Monocyte (primary cell): ENCODE measurements around the gene ZNF334.

GRCh38 chr20:45947981-45949177, 13.9 kb downstream of the PCIF1 start:
- PRO-cap, 2 experiments = no peak in any of the 2 experiments

GRCh38 chr20:45952914-45953271, 18.4 kb downstream of the PCIF1 start:
- PRO-cap, 2 experiments = no peak in any of the 2 experiments

GRCh38 chr20:46020566-46020935, 8.5 kb upstream of the SLC12A5 start:
- PRO-cap, 2 experiments = no peak in any of the 2 experiments

DNA sequence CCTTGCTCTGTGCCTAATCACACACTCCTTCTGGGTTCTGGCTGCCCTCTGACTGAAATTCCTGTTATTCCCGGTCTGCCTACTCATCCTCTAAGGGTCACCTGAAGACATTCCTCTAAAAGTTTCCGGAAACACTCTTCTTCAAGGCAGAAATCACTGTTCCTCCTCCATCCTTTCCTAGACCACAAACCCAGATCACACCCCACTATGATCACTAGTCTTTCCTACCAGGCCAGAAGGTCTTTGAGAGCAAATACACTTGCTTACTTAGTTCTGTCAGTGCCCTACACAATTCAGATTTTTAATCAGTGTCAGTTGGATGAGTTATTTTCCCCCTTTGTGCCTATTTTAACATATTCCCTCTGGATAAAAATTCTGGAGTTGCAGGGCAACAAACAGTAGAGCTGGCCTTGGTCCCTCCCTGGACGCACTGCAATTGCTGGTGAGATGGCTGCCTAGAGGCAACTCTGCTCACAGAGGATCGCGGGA, 15.4 kb upstream of the SLC35C2 start:
- PRO-cap, 2 experiments = no peak in any of the 2 experiments

GRCh38 chr20:46400746-46401494, 5.5 kb downstream of the ELMO2 start:
- PRO-cap, 2 experiments = no peak in any of the 2 experiments

DNA sequence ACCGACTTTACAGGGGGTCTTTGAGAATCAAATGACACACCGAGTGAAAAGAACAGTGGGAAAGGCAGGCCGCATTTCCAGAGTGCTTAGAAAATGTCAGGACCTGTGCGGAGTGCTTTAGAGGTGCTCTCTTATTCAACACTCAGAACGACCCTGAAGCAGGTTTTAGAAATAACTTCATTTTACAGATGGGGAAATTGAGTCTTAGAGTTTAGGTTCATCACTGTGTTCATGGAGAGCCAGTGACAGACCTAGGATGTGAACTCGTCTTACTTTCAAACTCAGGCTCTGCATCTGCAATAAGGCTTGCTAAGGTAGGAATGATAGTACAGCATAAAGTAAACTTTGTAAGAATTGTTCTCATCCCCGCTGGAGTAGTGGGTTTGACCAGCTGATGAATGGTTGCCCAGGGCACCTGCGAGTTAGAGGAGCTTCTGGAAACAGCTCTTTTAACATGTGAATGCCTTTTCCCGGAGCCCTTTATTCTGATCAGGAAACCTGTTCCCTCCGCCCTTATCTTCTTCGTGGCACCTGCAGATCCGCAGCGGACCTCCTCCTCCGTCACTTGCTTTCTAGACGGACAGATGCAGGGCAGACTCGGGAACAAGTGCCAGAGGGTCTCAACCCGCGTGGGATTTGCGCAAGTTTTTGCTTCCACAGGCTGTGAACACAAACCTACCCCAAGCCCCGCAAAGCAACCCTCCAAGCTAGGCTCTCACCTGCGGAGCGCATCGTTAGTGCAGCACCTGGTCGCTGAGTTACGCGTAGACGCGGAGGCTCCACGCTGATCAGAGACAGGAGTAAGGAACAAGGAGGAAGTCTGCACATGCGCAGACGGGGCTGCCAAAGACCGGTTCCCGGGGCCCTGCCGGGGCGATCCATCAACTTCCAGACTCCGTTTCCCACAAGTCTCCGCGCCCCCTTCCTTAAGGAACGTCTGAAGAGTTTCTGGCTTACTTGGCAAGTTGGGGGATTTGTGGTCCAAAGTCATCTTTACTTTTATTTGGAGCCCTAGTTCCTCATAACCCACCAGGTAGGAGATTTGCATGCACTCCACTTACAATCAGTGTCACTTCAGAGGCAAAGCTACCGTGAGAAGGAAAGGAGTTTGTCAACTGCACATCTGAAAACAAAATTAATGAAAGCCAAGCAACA, 52.5 kb upstream of the ELMO2 start:
- PRO-cap, 2 experiments = no peak in any of the 2 experiments

GRCh38 chr20:46512804-46513859, at the start of gene ZNF334:
TSS of gene ZNF334 (minus strand) at chr20:46513559.
- PRO-cap, 2 experiments = no peak in any of the 2 experiments

GRCh38 chr20:46895213-46895511, 519 bp downstream of the EYA2 start:
- PRO-cap, 2 experiments = no peak in any of the 2 experiments

DNA sequence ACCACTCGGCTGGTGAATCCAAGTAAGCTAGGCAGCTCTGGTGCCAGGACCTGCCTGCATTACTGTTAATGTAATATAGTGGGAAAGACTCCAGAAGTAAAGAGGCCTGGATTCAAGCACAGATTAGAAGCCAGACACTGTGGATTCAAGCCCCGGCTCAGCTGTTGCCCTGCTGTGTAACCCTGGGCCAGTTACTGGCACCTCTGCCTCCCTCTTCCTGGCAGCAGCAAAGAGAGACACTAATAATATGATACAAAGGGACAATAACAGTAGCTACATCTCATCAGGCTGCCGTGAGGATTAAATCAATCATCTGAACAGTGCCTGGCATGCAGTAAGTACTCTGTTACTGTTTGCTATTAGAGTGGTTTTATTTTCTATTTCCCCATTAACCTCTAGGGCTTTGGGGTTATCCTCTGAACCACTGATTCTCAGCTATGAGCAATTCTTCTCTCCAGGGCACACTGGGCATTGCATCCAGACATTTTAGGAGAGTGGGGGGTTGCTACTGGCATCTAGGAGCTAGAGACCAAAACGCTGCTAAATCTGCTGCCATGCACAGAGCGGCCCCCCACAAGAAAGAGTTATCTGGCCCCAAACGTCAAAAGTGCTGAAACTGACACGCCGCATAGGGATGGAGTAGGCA, 92.9 kb downstream of the ZMYND8 start:
- PRO-cap, 2 experiments = no peak in any of the 2 experiments

DNA sequence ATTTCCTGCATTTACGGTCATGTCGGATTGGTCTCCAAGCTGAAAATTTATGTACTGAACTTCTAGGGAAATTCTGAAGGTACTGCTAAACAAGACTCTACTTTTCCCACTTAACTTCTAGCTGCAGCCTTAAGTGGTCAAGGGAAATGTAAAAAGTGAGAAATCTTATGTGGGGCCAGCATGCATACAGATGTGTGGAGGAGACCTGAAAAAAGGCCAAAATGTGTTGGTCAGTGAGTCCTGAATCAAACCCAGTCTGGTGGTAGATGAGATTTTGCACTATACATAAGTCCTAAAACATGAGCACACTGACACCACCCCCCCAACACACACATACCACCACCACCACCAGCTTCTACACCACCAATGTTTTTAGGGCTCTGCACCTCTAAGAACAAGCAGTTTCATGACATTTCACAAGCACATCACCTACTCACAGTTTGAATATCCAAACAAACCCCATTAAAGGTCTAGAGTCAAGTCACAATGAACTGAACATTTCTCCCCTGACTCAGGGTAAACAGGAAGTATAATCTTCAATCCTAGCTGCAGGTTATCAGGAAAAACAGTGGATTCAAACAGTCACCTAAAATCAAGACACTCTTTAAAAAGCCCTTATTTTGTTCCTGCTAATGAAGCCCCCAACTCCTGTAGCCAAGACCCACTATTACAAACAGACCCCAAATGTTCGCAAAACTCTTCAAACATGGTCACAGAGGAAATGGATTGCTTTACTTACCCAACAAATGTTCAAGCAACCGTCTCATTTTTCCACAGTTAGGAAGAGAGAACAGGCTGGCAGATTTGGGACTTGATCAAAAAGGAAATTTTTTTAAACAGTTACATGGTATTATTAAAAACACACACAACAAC, 1.6 kb downstream of the ZMYND8 start:
- PRO-cap, 2 experiments = no peak in any of the 2 experiments

GRCh38 chr20:47468289-47468858, 33.3 kb upstream of the NCOA3 start:
- PRO-cap, 2 experiments = no peak in any of the 2 experiments

DNA sequence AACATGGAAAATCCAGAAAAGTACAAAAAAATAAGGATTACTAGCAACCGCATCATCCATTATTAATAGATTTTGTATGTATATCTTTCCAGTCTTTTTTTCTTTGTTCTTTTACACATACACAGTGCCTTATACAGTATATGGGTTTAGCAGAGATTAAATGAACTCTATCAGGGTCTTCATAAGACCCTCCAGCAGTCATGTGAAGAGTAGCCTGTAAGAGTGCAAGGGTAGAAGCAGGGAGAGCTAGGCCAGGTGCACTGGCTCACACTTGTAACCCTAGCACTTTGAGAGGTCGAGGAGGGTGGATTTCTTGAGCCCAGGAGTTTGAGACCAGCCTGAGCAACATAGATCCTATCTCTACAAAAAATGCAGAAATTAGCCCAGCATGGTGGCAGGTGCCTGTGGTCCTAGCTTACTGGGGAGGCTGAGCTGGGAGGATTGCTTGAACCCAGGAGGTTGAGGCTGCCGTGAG, 31.7 kb downstream of the NCOA3 start:
- PRO-cap, 2 experiments = peak in 2 of 2 experiments; most common plus-strand start position 294 of the sequence (in 1)

- PRO-cap, 2 experiments = no peak in any of the 2 experiments
These were observed 127.4 kb downstream of the SULF2 start for GRCh38 chr20:47657730-47658515.

GRCh38 chr20:47686392-47687106, 98.7 kb downstream of the SULF2 start:
- PRO-cap, 2 experiments = no peak in any of the 2 experiments

- PRO-cap, 2 experiments = no peak in any of the 2 experiments
These were observed 70.7 kb downstream of the SULF2 start for GRCh38 chr20:47714443-47715057.

GRCh38 chr20:47727230-47728704, 57.5 kb downstream of the SULF2 start:
- PRO-cap, 2 experiments = peak in 2 of 2 experiments; most common plus-strand start chr20:47727872 (in 1); most common minus-strand start chr20:47727602 (in 1)

GRCh38 chr20:47773943-47774842, 11.1 kb downstream of the SULF2 start:
- PRO-cap, 2 experiments = no peak in any of the 2 experiments

DNA sequence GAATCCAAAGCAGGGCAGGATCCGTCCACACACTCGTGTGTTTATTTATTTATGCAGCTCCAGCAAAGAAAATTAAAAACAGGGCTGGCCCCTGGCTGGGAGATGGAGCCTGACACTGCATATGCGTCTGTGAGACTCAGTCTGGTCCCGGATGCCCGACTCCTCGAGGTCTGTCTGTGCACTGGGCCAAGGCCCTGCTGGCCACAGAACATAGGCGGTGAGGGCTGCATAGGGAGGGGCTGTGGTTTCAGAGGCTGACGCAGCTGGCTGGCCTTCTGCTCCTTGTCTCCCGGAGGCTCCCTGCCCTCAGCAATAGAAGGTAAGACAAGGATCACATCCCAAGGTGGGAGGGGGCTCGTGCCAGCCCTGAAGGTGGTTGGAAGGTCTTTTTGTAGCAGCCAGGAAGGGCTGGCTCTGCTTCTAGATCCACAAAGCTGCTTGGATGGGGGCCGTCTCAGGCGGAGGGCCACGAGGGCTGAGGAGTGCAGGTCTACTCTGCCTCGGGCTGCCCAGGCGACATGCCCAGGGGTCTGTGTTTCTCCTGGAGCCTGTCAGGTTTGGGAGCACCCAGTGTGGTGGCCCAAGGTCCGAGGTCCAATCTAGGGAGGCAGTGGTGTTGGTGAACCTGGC, 239.8 kb upstream of the SULF2 start:
- PRO-cap, 2 experiments = no peak in any of the 2 experiments

- PRO-cap, 2 experiments = no peak in any of the 2 experiments
These were observed 493.6 kb upstream of the SULF2 start for GRCh38 chr20:48278759-48279435.

DNA sequence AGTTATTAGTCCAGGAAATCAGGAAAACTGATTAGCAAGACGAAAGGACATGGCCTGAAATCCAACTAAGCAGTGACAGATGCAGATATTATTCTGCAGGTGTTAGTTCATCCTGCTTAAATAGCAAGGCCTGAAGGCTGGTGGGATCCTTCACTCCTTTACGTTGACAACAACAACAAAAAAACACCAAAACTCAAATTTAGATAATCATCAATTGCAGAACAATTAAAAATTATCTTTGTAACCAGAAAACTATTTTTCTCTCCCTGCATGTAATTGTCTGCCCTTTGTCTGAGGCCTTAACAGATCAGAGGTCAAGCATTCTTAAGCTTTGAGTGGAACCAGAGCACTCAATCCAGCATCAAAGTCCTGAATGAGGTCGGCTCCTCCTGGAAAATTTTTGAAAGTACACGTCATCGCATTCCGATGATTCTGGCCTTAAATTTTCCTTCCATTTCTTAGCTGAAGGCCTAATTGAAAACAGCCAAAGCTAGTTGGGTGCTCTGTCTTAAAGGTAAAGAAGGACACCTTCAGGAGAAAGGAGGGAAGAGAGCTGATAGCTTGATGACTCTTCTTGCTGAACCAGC, 510.1 kb upstream of the SULF2 start:
- PRO-cap, 2 experiments = no peak in any of the 2 experiments